Jurkat, Clone E6-1 (cell line): Measurements from ENCODE around the genes ZNF726 and ZNF536.

DNA sequence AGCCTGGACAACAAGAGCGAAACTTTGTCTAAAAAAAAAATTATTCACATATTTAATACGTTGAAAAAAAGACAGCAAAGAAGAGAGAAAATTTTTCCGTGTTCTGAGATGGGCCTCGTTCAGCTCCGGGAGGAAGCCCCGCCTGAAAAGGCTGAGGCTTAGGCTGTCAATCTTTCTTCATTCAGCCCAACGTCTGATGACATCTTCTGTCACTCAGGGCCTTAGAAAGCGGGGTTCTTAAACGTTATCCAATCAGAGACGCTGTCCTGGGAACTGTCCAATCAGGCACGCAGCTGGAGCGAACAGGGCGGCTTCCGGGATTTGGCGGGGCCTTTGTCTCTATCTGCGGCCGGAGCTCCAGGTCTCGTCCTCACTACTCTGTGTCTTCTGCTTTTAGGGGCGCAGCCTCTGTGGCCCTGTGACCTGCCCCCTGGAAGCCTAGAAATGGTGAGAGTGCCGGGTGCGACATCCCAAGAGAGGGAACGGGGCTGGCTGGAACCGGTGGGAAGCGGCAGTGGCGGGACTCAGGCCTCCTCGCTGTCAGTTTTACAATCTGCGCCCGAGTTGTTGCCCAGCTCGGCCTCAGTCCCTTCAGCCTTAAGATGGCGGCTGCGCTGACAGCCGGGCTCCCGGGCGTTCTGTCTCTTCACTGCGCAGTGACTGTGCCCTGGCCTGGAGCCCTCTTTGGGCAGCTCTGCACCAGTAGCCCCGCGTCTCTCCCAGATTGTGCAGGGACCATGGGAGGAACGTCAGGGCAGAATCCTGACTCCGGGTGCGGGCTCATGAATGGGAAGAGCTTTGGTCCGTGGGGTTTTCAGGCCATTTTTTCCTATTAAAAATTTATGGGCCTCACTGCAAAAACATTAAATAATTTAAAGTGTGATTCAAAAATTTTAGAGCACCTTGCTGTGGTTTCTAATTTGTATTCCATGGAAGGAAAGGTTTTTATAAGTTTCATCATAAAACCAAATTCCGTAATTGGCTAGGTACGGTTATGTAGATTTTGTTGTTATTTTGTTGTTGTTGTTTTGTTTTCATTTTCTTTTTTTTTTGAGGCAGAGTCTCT lies at the start of gene ZNF726:
ZNF726 (plus strand) TSS at position 336 of the 1,066 bp plus-strand sequence.
- RRBS: no CpG with 5 or more reads among the region's 43 CpGs

DNA sequence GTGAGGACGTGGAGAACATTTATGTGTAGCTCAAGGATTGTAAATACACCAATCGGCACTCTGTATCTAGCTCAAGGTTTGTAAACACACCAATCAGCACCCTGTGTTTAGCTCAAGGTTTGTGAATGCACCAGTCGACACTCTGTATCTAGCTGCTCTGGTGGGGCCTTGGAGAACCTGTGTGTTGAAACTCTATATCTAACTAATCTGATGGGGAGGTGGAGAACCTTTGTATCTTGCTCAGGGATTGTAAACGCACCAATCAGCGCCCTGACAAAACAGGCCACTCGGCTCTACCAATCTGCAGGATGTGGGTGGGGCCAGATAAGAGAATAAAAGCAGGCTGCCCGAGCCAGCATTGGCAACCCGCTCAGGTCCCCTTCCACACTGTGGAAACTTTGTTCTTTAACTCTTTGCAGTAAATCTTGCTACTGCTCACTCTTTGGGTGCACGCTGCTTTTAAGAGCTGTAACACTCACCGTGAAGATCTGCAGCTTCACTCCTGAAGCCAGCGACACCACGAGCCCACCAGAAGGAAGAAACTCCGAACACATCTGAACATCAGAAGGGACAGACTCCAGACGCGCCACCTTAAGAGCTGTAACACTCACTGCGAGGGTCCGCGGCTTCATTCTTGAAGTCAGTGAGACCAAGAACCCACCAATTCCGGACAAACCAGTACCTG lies 44.8 kb upstream of the ZNF254 start:
- RRBS: no CpG with 5 or more reads among the region's 19 CpGs

- RRBS: no CpG with 5 or more reads among the region's 6 CpGs
These were observed 1441.3 kb downstream of the UQCRFS1 start for GRCh38 chr19:27771583-27772207.

DNA sequence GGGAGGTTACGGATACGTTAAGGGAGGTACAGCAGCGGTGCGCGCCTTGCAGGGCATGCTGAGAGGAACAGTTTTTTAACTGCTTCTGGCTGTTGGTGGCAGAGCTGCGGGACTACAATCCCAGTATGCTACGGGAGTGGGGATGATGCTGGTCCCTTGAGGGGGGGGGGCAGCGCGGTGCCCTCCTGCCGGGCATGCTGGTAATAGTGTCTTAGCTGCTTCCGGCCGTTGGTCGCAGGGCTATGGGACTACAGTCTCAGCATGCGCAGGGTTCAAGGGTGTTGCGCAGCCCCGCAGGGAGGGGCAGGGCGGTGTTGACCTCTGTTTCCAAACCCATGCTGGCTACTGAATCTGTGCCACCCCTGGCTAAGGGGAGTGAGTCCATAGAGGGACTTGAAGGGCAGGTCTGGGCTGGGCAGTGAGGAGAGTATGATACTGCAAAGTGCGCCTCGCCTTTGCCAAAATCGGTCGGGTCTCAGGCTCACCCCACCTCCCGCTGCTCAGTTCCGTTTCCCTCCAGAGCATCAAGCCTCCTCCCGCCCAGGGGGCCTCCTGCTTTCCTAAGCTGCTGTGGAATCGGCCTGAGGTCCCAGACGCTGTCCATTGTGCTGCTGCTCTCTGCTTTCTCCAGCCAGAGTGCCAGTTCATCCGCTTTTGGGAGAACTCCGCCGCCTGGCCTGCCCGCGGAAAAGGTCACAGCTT lies 1418.6 kb downstream of the UQCRFS1 start:
- RRBS: no CpG with 5 or more reads among the region's 31 CpGs

- RRBS: no CpG with 5 or more reads among the region's 6 CpGs
These were observed 1257.5 kb downstream of the UQCRFS1 start for GRCh38 chr19:27955433-27955939.

- RRBS: no CpG with 5 or more reads among the region's 3 CpGs
These were observed 1204.5 kb downstream of the UQCRFS1 start for GRCh38 chr19:28008512-28008711.

GRCh38 chr19:29001358-29001751 lies 211.6 kb downstream of the UQCRFS1 start:
- RRBS: no CpG with 5 or more reads among the region's 6 CpGs

- RRBS: no CpG with 5 or more reads among the region's 6 CpGs
These were observed 6.8 kb downstream of the UQCRFS1 start for GRCh38 chr19:29205752-29206958.

DNA sequence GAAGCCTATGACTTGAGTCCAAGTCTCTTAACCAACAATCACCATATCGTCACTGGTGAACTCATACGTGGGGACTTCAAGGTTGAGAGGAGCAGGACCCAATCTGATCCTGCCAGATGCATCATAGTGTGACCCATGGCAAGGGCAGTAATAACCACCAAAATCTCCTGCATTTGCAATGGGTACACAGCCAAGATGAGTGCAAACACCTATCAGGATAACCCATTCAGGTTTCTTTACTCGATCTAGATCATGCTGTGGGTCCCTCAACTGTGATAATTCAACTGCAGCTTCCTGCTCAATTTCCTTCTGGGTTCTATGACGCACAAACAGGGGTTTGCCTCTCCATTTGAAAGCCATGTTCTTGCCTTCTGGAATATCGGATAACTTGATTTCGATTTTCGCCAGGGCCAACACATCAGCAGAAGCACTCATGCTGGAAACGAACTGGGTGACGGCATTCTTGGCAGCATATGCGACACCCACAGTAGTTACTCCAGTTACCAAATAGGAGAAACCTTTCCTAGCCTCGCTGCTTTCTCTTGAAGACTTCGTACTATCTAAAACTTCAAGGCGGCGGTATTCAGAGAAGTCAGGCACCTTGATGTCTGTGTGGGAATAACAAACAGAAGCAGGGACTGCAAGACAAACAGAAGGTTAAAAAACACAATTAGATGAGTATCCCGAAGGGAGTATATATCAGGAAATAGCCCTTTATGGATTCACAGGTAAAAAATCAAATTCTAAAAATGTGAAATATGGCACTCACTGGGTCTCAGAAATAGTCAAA lies 5.2 kb downstream of the UQCRFS1 start:
- RRBS: no CpG with 5 or more reads among the region's 15 CpGs

GRCh38 chr19:29417249-29417730 lies 108.5 kb upstream of the VSTM2B start:
- RRBS: no CpG with 5 or more reads among the region's 9 CpGs

GRCh38 chr19:29606444-29606889 lies 384 bp downstream of the POP4 start:
- RRBS: 2% methylated on average over 3 of the region's 13 CpGs

- RRBS: no CpG with 5 or more reads among the region's 25 CpGs
These were observed 33.9 kb downstream of the CCNE1 start for GRCh38 chr19:29845510-29846206.

GRCh38 chr19:30226436-30226925 lies 145.7 kb upstream of the ZNF536 start:
- RRBS: no CpG with 5 or more reads among the region's 29 CpGs

- RRBS: 3% methylated on average over 8 of the region's 34 CpGs
These were observed 145.1 kb upstream of the ZNF536 start for GRCh38 chr19:30226926-30227579.

DNA sequence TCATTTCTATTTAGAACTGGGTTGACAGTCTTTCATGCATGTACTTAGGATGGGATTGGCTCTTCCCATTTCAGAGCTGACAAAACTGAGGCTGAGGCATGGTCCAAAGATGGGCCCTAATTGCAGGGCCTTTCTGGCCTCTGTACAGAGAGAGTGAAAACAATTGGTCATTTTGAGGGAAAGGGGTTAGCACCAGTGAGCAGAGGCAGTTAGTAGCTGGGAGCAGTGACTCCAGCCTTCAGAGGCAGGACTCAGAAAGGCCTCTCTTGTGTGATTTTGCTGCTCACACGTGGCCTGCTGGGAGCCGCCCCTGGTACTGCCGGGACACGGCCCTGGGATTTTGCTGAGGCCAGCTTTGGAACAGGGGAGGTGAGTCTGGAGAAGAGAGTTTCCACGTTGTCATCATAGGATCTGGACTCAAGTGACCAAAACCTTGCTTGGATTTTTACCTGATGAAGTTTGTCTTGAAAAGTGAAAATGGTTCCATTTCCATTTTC lies at the start of gene ZNF536:
ZNF536 (plus strand) TSS at position 337 of the 497 bp plus-strand sequence.
- RRBS: no CpG with 5 or more reads among the region's 5 CpGs

DNA sequence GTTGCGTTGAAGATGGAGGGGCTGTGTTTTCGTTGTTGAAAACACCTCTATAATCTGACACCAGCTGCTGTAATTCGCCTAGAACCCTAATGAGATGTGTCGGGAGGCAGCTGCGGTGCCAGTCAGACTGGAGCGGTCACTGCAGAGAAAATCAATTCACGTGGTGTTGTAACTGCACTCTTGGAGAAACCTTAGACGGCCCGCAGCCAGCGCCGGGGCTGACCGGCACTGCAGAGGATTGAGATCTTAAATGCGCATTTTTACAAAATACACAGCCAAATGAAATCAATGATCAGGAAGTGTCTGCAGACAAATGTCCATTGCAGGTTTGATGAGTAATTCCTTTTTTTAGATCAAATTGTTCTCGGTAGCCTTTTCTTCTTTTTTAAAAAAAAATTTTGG lies 339.2 kb downstream of the ZNF536 start:
- RRBS: no CpG with 5 or more reads among the region's 14 CpGs

- RRBS: no CpG with 5 or more reads among the region's 8 CpGs
These were observed 86.6 kb downstream of the TSHZ3 start for GRCh38 chr19:31262582-31263071.

DNA sequence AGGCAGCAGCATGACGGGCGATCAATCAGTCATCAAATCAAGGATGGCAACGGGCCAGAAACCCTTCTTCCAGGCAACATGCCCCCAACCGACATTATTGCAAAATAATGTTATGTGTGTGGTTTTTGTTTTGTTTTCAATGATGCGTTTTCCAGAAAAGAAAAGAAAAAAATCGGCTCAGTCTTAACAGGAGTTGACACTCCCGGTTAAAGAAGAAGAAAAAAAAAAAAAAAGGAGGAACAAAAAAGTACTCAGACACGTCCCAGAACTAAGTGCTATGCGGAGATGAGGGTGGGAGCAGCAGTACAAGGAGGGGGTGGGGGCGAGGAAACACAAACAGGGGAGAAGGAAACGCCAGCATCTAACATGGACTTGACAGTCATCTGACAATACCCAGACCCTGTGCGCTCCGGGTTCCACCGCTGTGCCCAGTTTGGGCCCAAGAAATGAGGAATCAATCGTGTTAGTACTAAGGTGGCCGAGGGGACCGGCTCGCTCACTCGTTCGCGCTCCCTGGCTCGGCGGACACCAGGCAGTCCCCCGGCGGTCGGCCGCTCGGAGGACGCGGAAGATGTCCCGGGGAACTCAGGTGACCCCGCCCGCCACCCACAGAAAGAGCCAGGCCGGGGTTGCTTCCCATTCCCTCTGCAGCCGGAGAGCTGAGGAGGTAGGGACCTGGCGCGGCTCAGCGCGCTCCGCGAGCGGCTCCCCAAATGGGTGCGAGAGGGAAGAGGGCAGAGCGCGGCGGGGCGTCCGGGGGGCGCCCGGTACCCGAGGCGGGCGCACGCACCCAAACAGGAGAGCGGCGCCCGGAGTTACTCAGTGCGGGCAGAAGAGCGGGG lies 764 bp downstream of the TSHZ3 start:
- RRBS: 17% methylated on average over 35 of the region's 59 CpGs

GRCh38 chr19:31392317-31392868 lies 43.2 kb upstream of the TSHZ3 start:
- RRBS: no CpG with 5 or more reads among the region's 6 CpGs

- RRBS: no CpG with 5 or more reads among the region's 16 CpGs
These were observed 368.0 kb upstream of the TSHZ3 start for GRCh38 chr19:31717237-31717725.